Jejunum (tissue), 1 donor: ENCODE results near the genes CDC40 and SLC16A10.

GRCh38 chr6:110180340-110181010 is at the start of gene CDC40:
TSS of gene CDC40 (plus strand) at chr6:110180427.
- PRO-cap: unidirectional peak, plus-strand start at chr6:110180427

GRCh38 chr6:110201372-110201916 is 21.2 kb downstream of the CDC40 start:
- PRO-cap: no peak

DNA sequence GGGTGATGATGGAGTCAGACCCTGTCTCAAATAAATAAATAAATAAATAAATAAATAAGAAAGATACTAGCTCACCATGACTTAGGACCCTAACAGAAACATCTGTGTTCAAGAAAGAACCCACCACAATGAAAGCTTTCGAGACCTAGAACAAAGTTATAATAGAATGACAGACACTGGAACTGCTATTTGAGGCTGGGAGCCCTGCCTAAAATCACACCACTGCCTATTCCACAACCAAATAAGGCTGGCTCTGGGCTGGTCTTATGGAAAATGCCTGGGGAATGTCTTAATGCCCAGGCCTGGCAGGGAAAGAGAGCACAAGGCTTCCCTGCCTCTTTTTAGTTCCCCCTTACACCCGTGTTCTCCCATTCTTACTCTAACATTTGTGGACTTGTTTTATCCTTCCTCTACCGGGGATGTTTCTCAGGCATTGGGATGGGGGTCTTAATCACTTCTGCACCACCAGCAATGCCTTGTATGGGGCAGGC is 5.6 kb upstream of the METTL24 start:
- PRO-cap: no peak

GRCh38 chr6:110560595-110561081 is 84.2 kb upstream of the SLC22A16 start:
- PRO-cap: no peak

GRCh38 chr6:110564736-110565233 is 88.4 kb upstream of the SLC22A16 start:
- PRO-cap: no peak

GRCh38 chr6:110682515-110682762 is 132.8 kb downstream of the CDK19 start:
- PRO-cap: no peak

DNA sequence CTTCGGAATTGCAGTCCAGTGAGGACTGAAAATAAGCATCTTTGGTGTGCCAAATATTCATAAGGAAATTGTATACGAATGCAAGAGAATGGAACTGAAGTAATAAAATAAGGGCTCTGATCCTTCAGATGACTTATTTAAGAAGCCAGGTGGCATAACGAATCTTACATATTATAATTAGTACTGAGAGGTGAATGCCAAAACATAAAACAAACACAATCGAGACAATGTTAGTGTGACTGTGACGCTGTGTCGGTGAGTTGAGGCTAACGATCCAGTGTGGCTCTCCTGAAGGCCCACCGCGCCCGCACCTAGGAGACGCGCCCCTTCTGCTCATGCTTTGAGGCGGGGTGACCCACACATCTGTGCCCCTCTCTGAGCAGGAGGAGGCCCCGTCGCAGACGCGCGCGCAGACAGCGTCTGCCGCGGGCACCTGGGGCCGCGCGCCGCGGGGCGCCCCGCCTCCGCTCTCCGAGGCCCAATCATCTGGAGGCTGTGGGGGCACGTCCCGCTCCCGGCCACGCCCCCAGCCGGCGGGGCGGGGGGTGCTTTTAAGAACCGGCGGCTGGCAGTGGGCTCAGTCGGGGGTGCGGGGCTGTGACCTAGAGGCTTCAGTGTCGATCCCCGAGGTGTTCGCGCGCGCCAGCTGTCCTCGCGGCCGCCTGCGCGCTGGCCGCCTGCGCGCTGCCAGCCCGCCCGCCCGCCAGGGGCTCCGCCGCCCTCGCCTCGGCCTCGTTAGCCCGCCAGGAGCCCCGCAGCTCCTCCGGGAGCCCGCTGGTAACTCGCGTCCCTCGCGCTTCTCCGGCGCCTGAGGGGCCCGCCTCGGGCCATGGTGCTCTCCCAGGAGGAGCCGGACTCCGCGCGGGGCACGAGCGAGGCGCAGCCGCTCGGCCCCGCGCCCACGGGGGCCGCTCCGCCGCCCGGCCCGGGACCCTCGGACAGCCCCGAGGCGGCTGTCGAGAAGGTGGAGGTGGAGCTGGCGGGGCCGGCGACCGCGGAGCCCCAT is at the start of gene SLC16A10:
Gene SLC16A10, plus strand, starts transcription at position 580 of the 1,006 bp plus-strand sequence.
- PRO-cap: bidirectional peak, plus-strand start at position 580 of the sequence, minus-strand start at position 415 of the sequence

- PRO-cap: no peak
Observed at GRCh38 chr6:111559307-111560158, 46.1 kb downstream of the TRAF3IP2 start.

GRCh38 chr6:111661436-111662206 is 55.9 kb upstream of the TRAF3IP2 start:
- PRO-cap: unidirectional peak, plus-strand start at chr6:111661683

GRCh38 chr6:111663605-111664074 is 58.0 kb upstream of the TRAF3IP2 start:
- PRO-cap: no peak

GRCh38 chr6:111678838-111679504 is 73.3 kb upstream of the TRAF3IP2 start:
- PRO-cap: no peak

DNA sequence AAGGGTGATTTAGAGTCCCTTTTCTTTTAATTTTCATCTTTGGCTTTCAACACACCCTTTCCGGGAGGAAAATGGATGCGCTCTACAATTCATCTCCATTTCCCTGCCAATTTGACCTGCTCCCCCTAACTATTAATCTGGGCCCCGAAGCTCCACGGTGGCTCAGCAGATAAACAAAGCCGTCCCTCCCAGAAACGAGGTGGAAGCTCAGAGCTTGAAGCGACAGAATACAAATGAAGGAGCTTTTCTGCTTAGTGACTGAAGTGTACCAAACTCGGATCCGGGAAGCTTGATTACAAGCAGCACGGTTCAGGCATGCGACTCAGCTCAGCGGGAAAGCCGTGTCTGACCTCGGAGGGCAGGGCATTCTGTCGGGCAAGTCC is 80.4 kb upstream of the TRAF3IP2 start:
- PRO-cap: no peak

DNA sequence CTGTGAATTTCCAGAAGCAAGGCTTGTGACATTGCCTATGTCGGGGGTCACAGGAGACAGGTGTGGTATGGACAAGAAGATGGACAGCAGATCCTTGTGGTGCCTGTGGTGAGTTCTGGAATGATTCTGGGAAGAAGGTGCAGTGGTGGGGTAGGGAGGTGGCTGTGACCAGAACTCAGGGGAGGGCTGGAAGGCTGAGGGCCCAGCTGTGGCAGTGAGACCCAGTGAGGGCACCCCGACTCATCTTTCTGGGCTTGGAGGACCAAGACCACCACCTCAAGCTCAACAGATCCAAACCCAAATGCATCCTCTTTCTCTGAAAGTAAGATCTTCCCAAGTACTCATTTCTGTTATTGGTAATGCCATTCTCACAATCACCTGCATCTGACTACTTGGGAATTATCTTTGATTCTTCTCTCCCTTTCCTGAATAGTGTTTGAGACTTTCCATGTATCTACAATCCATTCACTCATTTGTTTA is 84.5 kb upstream of the TRAF3IP2 start:
- PRO-cap: no peak

GRCh38 chr6:111719808-111720283 is 114.2 kb upstream of the TRAF3IP2 start:
- PRO-cap: no peak

GRCh38 chr6:111734325-111734656 is 128.6 kb upstream of the TRAF3IP2 start:
- PRO-cap: no peak

- PRO-cap: no peak
Observed at GRCh38 chr6:111785280-111785596, 88.0 kb downstream of the FYN start.

- PRO-cap: unidirectional peak, plus-strand start at chr6:111973317
Observed at GRCh38 chr6:111972873-111973840, 80.7 kb upstream of the CCN6 start.

DNA sequence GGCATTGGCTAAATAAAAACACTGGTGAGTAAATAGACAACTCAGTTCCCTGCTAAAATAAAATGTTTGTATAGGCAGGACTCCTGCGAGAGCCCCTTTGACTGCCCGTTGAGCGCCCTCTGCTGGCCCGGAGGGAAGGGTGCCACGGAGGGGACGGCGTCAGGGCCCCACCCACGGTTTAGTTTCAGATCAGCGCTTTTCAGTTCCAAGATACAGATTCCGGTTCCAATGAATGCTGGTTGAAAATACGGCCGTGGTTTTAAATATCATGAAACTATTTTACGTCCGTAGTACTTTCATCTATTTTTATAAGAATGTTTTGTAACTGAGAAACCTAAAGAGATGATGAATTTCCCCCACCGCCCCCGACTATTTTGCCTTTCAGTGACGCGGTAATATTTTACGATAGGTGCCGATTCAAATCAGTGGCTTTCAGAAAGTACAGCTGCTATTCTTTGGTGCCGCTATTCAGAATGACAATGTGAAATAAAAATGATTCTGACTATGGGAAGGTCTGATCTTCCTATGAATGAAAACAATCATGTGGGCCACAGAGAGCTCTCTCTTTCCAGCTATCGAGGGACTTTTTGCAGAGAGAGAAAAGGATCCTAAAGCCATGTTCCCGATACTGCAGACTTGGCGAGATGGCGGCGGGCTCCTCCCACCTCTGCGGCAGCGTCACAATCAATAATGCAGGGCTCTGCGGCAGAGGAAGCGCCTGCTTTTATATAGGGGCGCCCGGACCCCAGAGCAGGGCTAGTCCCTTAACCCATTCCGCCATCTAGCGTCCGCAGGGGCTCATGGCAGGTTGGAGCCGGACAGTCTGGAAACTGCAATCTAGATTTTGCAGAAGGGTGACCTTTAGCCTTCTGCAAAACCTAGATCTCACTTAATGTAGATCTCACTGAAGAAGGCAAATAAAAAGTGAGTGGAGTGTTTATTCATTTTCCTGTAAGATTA is 10.6 kb upstream of the CCN6 start:
- PRO-cap: unidirectional peak, plus-strand start at position 215 of the sequence; unidirectional peak, minus-strand start at position 630 of the sequence; unidirectional peak, minus-strand start at position 686 of the sequence

GRCh38 chr6:112252530-112253295 is 1.7 kb downstream of the LAMA4 start:
- PRO-cap: no peak

DNA sequence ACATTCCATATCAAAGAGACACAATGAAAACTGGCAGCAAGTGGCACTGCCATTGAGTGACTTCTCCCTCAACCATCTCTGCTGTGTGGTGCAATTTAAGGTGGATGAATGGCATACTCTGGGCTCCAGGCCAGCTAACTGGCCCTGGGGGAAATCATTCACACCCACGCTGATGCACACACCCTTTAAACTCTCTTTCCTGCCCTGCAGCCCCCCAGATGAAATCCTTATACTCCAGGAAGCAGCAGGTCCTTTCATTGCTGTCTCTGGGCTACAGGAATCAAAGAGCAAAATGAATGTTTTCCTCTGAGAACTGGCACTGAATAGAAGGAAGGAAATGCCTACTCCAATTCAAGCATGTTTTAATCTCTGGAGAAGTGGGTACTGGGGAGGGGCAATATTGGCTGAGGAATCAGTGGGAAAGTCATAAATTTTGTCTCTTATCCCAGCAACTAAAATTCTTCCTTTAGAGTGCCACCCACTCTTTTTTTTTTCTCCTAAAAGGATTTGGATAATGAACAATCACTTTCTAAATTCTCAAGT is 16.9 kb upstream of the RFPL4B start:
- PRO-cap: no peak